GM23248 (cell line): ENCODE data around the genes CRABP2, ISG20L2, FCRL4, FCRL2, SMIM42 and OR6N2.

GRCh38 chr1:156705323-156706314, at the start of gene CRABP2:
CRABP2 (minus strand) TSS chr1:156705583.
- RAMPAGE, long total RNA = no peak

DNA sequence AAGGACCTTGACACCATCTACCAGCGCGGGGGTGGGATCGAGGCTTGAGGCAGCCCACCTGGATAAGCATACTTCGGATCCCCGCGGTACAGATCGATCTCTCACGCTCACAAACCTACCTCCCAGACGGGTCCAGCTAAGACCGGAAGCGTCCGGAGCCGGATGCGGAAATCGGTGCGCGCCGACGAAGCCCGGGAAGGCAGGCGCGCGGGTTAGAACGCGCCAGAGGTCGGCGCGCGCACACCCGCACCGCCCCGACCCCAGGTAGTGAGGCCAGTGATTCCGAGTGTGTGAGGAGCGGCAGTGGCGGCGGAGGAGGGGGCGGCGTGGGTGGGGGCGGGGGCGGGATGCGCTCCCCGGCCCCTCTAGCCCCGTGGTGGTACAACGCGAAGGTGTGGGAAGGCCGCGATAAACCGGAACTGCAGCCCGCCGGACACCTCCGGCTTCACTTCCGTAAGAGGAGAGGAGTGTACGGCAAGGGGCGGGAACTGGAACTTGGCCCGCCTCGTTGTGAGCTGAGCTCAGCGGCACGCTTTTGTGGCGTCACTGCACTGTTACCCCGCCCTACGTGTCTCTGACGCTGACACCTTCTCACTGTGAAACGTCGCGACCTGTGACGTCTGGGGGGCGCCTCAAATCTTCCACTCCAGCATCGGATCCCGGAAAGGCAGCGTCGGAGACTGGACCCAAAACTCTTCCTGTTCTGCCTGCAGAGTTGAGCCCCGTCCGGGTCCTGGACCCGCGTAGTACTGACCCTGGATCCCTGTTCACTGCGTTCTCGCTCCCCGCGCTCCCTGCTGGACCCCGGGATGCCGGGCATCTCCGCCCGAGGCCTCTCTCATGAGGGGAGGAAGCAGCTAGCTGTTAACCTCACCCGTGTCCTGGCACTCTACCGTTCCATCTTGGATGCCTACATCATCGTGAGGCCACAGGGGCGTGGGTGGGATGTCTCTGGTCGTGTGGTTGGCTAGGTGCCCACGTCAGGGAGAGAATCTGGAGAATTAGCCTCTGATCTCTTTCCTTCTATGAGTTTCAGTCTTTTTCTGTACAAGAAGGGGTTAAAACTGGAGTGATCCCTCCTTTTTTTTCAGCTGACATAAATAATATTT, at the start of gene ISG20L2:
Gene ISG20L2 (minus strand): TSS at position 471 of the 1,109 bp plus-strand sequence.
- RAMPAGE, long total RNA = no peak

GRCh38 chr1:156732695-156733590, 4.4 kb upstream of the ISG20L2 start:
- RAMPAGE, long total RNA = no peak

DNA sequence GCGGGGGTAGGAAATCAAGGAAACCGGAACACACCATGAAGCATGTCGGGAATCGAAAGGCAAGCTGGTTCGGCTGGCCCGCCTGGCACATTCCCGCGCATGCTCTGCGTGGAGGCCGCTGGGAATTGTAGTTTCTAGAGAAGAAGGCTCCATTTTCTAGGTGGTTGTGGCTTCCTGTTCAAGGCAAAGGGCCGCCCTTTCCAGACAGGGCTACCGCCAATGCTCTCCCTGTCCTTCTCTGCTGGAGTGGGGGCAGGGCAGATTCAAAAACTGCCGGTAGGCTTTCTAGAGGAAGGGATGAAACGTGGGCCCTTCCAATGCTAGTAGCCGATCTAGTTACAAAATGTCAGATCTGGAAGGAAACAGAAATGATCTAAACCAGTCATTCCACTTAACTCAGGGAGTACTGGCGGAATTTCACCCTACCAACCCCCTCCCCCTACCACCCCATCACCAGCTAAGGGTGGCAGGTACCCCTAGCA, 390 bp upstream of the MRPL24 start:
- RAMPAGE, long total RNA = no peak

DNA sequence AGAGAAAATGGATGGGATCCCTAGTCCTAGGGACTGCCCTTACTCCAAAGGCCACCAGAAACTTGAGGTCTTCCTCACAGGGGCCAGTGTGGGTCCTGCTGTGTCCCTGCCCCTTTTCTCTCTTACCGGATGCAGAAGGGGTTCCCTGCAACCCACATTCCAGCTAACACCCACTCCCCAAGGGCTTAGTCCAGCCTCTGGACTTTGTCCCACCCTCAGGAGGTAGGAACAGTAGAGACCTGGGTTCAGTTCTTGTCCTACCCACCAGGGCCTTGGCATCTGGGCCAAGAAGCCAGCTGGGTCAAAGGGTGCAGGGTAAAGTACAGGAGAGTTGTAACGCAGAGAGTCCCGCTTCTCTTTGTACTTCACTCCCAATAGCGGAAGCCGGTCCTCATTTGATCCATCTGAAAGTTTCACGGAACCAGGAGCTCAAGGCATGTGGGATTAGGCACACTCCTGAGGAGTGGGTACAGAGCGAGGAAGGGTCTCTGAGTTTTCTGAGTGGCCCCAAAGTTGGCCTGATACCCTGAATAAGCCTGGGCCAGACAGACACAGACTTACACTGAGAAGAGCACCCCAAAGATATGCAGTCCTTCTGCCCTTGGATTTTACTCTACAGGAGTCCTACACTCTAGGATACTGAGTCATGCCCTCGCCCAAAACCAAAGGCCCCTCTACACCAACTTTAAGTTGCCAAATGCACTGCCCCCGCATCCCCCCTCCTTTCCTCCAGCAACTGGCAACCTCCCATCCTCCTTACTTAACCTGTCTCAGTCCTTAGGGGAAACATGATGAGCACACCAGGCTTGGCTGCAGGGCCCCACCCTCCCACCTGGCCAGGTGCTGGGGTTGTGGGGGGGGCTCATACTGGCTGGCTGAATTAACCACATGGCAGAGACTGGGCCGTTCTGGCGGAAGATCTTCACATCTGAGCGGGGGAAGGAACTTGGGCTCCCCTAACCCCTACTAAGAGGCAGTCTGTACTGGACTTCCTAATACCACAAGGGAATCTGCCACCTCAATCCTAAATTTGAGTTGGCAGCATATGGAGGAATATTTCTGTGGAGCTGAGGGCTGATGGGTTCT, 1.5 kb downstream of the HDGF start:
- RAMPAGE, long total RNA = no peak

DNA sequence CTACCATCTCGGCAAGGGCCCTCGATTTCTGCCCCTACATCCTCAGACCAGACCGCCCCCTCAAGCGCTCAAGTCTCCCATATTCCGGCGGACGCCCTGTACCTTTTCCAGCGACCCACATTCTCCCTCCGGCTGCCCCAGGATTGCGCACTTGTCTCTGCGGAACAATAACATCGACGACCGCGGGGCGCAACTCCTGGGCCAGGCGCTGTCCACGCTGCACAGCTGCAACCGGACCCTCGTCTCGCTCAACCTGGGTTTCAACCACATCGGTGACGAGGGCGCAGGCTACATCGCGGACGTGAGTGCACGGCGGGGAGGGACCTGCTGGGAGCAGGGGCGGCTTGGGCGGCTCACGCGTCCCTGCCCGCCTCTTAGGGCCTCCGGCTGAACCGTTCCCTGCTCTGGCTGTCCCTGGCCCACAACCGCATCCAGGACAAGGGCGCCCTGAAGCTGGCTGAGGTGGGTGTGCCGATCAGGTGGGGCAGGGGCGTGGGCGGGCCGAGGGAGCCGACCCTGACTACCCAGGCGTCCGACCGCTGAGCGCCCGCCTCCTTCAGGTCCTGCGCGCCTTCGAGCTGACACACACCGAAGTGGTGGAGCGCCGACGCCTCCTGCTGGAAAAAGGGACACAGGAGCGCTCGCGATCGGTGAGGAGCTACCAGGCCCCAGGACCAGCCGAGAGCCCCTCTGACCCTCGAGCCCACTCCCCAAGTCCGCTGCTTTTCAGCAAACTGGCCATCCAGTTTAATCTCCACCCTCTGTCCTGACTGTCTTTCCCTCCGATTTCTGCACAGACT, 7.1 kb downstream of the LRRC71 start:
- RAMPAGE, long total RNA = no peak

DNA sequence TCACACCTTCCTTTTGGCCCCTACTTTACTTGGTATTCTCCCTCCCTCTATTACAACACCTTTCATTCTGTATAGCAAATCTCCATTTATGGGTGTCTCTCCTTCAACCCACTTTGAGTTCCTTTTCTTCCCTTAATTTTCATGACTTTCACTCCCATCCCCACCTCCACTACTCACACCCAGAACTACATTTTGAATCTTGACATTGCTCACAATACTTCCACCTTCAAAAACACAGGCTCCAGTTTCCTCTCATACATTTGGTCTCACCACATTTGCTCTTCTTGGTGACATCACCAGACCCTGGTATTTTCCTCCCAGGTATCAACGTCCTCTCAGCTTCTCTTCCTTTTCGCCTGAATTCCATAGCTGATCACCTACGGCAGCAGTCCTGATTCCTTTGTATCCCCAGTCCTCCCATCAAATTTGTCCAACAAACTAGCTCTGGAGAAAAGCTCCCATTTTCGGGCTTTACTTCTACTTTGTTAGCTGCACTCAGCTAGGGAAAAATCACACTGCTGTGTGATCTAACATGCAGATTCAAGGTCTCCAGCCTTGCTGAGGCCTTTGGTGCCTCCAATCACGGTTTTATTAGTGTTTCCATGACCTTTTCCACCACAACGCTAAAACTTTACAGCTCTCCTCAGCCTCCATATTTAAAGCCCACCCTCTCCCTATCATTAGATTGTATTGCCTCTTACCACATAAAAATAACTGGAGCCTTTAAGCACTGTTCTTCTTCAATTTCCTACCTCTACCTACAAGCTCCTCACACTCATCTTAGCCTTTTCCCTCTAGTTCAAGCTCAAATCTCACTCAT, 31.8 kb downstream of the ARHGEF11 start:
- RAMPAGE, long total RNA = no peak

GRCh38 chr1:157033511-157034234, 11.9 kb downstream of the ARHGEF11 start:
- RAMPAGE, long total RNA = no peak

GRCh38 chr1:157139253-157139674, 1.1 kb upstream of the ETV3 start:
- RAMPAGE, long total RNA = no peak

- RAMPAGE, long total RNA = no peak
These were observed 16.7 kb upstream of the ETV3 start for GRCh38 chr1:157154869-157155393.

GRCh38 chr1:157249156-157249360, 110.9 kb upstream of the ETV3 start:
- RAMPAGE, long total RNA = no peak

GRCh38 chr1:157497960-157498377, 54.3 kb downstream of the FCRL5 start:
- RAMPAGE, long total RNA = no peak

DNA sequence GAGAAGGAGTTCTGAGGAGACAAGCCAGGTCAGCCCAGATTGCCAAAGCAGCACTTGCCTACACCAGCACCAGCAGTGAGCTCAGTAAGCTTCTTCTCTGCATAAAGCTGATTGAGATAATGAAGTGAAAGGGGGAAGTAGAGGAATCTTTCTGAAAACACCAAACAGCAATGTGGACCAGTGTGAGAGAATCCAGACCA, at the start of gene FCRL4:
Gene FCRL4 (minus strand): TSS at position 121 of the 200 bp plus-strand sequence.
- RAMPAGE, long total RNA = no peak

- RAMPAGE, long total RNA = no peak
These were observed 1.8 kb upstream of the FCRL3 start for GRCh38 chr1:157702353-157702724.

GRCh38 chr1:157726878-157727416, 26.4 kb upstream of the FCRL3 start:
- RAMPAGE, long total RNA = no peak

DNA sequence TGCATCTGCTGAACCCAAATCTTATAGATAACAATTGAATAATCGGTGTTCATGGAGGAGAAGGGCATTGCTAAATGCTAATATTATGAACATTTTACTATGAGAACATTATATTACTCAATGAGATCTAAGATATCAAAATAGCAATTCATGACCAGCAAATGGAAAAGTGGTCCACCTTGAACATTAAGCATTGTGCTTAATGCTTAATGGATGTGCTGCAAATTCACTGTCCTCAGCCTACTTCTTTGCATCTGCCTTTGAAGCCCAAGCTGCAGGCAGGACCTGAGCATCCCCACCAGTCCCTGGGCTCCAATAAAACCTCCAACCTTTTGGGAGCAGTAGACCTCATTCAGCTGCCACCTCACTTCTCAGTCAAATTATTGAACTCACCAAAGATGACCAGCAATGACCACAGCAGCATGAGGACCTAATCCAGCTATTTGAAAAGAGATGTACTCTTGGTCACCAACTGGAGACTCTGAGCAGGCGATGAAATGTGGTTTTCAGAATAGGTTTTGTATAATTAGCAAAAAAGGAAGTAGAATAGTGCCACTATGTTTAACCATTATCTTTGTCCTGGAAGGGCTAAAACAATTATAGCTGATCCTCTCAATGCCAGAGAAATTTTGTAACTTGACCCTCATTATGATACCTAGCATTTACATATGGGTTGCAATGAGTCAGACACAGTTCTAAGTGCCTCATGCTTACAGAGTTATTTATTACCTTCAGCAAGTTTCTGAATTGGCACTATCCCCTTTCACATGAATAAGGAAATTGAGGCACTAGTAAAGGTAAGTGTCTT, at the start of gene FCRL2:
Gene FCRL2 (minus strand): TSS at position 483 of the 808 bp plus-strand sequence.
- RAMPAGE, long total RNA = no peak

DNA sequence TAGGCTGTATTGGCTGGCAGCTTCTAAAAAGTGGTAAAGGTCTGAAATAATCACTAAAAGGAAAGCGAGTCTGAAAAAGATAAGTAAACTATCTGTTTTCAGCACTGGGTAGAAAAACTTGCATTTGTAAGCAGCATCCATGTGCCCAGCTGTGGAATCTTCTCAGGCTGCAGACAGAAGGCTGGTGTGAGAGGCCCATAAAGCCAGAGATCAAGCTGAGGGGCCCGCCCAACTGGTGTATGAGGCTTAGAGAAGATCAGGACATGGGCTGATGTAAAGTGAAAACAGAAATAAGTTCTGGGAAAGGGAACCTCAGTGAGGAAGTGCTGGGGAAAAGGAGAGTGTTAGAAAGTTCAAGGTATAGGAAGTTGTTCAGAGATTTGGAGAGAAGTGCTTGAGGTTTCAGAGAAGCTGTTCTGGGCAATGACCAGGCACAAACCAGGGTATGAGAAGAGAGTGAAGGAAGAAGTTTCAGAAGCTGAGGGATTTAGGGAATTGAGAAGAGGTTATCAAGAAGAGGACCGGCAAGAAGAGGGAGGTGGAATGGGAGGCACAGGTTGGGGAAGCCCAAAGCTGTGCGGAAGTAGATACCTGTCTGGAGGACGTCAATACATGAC, 2.5 kb upstream of the CD5L start:
- RAMPAGE, long total RNA = no peak

GRCh38 chr1:158022467-158022872, 29.0 kb downstream of the KIRREL1 start:
- RAMPAGE, long total RNA = no peak

DNA sequence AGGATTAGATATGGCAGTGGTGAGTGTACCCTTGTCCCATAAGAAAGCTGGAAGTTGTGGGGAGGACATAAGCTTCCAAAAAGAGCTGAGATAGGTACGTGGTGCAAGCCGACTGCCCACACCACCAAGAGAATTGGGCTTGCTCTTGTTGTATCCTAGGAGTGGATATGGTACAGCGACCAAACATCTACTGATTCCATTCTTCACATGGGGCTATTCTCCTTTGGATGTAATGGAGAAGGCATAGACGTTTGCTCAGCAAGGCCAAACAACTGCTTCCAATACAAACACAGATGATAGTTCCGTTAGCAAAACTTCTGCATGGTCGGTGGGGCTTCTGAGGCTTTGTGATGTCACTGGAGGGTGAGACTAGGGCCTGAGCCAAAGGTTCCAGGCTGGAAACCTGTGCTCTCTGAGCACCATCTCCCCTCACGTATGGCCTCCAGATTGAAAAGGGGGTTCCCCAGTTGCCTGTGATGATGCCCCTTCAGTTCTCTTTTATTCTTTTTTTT, at the start of gene SMIM42:
Gene SMIM42 (minus strand): TSS at position 296 of the 512 bp plus-strand sequence.
- RAMPAGE, long total RNA = no peak

DNA sequence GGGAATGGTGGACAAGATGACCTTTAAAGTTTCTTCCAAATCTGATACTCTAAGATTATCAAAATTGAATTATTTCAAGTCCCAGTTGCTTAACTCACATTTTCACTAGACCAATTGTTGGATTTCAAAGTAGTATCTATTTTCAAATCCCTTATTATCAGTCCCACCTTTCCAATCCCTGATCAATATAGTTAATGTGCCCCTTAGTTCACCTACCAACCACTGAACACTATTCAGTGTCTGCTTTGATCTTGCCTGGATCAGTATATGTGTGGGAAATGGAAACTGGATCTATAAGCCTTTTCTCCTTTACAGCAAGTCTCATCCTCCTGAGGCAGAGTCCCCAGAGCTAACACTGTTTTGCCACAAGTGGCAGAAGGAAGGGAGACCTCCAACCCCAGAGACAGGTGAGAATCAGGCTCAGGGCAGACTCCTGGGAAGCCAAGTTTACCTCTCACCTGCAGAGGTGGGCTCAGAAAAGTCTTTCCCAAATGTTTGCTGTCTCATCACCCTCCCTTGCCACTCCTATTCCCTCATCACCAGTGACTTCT, at the start of gene OR6N2:
Gene OR6N2 (minus strand): TSS at position 251 of the 551 bp plus-strand sequence.
- RAMPAGE, long total RNA = no peak